Mammary microvascular endothelial cell (primary cell): ENCODE measurements around the gene CD36.

GRCh38 chr7:77542619-77543131 is 5.6 kb downstream of the PTPN12 start:
- RAMPAGE, long total RNA, result no peak

DNA sequence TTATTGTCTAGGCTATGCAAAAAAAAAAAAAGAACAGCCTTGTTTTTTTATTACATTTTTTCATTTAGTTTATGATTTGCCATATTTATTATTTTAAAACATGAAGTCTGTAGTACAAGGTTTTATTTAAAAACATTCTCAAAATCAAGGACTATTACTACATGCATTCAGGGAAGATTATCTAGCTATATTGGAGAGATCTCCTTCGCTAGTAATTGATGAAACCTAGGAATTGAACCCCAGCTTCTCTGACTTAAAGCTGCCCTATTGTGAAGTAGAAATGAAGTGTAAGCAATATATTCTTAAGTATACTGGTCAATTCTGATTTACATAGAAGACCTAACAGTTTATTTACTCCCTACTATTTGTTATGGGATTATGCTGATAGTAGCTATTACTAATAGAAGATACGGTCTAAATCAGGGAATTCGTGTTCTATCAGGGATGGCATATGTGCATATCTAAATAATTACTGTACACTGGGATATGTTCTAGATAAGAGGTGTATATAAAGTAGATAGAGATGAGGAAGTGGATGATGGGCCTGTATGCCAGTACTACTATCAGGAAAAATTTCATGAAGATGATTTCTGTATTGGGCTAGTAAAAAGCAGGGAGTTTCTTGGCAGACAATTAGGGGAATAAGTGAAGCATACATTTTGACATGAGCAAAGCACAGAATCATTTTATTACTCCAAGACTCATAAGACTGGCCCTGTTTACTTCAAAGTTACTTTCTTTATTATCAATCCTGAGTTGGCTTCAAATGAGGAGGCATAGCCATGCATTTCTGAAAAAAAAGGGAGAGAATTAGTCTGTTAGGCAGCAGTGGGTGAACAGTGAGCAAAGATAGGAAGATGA is 26.1 kb downstream of the PTPN12 start:
- RAMPAGE, long total RNA, result no peak

GRCh38 chr7:77569578-77570278 is 32.6 kb downstream of the PTPN12 start:
- RAMPAGE, long total RNA, result no peak

- RAMPAGE, long total RNA, result no peak
Observed at GRCh38 chr7:77653592-77654125, 42.6 kb upstream of the RSBN1L start.

DNA sequence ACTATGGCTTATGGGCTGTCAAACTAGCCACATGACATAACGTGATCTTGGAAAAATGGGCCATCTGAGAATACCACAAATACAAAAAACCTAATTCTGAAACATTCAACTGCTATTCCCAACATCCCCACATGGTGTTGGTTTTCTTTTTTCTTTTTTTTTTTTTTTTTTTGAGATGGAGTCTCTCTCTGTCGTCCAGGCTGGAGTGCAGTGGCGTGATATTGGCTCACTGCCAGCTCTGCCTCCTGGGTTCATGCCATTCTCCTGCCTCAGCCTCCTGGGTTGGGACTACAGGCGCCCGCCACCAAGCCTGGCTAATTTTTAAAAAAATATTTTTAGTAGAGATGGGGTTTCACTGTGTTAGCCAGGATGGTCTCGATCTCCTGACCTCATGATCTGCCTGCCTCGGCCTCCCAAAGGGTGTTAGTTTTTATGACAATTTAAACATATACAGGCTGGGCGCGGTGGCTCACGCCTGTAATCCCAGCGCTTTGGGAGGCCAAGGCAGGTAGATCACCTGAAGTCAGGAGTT is 17.3 kb upstream of the RSBN1L start:
- RAMPAGE, long total RNA, result no peak

DNA sequence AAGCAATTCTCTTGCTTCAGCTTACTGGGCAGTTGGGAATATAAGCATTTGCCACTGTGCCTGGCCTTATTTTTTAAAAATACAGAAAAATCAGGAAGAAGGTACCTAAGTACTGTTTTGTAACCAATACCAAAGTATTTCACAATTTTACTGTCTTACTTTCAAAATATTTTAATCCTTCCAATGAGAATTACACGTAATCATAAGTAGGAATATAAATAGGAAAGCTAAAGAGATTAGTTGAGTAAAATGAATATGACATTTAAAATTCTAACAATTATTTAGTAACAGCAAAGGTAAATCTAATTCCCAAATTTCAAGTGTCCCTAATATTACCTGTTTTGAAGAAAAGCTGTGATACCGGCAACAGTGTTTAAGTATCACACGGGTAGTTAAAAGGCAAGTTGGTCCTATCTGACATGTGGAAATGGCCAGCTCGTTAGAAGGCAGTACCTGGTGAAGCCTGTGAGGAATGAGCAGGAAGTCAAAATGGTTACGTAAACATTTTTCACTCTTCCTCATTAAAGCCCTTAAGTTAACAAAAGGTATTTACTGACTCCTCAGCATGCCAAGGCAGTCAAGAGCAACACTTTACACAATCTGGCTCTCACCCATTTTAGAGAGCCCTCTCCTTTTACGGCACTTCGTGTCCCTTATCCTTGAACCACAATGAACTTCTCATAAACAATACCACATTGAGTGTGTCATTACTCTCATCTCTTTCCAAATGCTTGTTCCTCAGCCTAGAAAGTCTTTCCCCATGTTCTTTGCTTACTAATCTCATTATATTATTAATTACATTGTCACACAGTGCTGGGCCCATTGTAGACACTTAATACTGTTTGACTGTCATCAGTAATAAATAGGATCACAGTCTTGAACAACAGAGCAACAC is 11.1 kb upstream of the RSBN1L start:
- RAMPAGE, long total RNA, result no peak

GRCh38 chr7:77697401-77697869 is 1.2 kb downstream of the RSBN1L start:
- RAMPAGE, long total RNA, result no peak

DNA sequence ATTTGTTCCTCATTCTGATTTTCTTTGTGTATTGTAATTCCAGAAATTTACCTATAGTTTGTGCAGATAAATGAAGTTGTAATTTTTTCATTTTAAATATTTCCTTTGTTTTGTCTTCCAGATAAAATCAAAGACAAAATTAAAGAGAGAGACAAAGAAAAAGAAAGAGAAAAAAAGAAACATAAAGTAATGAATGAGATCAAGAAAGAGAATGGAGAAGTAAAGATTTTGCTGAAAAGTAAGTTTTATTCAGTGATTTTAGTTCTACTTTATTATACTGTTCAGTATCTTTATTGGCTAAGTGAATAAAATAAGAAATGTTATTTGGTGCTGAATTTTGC is 40.0 kb downstream of the RSBN1L start:
- RAMPAGE, long total RNA, result no peak

DNA sequence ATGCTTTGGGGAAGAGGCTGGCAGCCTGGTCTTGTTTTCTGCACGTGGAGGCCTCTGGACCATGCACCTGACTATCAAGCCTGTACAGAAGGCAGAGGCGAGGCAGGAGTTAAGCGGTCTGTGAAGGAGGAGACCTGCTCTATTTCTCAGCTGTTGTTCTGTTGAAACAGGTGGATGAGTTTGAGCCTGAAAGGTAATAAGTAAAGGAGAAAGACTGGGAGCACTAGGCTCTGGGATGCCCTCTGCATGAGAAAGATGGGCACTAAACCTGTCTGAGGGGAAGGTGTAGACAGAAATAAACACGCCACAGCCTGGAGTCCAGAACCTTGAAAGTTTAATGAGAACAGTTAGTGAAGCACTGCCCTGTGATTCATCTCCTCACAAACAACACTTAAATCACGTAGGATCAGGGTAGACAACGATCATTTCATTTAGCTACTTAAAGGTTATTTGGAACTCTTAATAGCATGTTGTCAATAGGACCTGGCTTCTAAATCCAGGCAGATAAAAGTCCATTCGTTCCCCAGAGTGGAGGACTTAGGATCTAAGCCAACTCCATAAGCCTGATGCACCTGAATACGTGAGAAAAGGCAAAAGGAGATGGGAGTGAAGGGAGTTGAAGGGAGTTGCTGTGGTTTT is 193.4 kb upstream of the TMEM60 start:
- RAMPAGE, long total RNA, result no peak

- RAMPAGE, long total RNA, result no peak
Observed at GRCh38 chr7:78770915-78771633, 682.4 kb downstream of the MAGI2 start.

DNA sequence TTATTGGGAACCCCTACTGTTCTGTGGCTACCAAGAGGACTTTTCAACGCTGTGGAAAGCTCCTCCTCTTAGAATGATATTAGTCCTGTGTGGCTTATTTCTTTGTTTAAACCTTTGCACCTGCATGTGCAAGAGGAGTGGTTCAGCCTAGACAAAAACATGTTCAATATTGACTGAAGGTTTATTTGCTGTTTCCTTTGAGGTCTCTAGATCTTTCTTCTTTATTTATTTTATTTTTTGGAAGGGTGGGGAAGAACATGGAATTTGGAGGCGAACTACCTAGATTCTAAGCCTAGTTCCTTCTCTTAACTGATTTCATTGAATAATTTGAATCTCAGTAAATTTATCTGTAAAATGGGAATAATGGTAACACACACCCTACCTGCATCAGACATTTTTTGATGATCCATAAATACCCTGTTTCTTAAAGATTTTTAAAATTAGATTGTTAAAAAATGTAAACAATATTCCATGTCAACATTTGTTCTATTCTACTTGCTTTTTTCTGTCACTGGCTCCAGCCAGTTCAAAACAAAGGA is 118.0 kb downstream of the GNAT3 start:
- RAMPAGE, long total RNA, result no peak

DNA sequence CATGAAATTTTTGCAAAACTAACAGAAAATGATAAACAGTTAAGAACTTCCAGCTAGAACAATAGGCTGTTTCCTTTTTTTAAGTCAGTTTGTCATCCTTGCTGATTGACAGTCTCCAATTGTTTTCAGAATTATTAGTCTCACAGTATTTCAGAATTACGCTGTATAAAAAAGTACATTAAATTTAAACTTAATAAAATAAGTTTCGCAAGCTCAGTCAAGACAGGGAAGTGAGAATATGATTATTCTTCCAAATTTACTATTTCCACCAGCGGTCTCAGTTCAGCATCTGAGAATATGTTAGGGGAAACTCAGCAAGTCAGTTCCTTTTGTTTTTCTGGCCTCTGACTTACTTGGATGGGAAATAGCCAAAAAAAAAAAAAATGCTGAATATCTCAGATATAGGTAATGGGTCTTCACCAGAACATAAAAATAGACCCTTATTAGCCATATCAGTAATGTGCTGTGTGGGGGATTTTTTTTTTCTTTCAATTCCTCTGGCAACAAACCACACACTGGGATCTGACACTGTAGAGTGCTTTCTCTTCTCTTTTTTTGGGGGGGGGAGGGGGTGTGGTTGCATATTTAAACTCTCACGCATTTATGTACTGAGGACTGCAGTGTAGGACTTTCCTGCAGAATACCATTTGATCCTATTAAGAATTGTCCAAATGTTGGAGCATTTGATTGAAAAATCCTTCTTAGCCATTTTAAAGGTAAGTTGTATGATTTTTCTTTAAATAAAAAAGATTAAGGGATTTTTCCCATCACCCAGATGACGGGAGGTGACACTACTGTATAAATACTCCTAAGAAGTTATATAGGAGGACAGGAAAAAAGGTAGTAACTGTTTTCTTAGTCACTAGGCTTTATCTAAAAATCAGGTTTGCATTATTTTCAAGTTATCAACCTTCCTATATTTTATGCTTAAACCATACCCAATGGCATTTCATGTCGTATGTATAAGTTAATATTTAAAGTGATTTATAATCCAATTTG is at the start of gene CD36:
Gene CD36, plus strand, starts transcription at position 612 of the 999 bp plus-strand sequence.
- RAMPAGE, long total RNA, result no peak

DNA sequence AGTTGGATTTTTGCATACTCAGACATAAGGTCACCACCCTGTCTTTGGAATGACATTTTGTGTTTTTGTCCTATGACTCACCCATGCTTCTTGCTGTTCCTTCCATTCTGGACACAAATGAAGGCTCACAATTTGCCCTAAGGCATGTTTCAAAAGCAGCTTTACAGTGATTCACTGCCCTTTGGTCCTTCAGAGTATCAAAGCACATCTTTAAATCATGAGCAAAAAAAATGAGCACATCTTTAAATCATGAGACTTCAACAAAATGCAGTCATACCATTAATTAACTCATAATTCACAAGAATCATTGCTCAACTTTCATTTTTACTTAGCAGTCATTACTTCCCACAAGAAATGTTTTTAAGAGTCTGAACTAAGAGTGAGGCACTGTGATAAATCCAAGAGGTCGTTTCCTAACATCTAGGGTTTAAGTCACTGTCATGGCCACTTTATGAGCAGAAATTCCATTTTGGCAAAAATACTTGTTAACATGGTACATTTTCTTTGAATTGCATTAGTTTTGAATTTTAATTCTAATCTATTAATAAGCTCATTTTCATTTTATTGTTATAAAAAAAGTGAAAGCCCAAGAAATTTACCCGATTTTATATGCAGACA is 35.2 kb downstream of the SEMA3C start:
- RAMPAGE, long total RNA, result no peak

GRCh38 chr7:80921147-80921651 is 2.3 kb upstream of the SEMA3C start:
- RAMPAGE, long total RNA, result no peak

DNA sequence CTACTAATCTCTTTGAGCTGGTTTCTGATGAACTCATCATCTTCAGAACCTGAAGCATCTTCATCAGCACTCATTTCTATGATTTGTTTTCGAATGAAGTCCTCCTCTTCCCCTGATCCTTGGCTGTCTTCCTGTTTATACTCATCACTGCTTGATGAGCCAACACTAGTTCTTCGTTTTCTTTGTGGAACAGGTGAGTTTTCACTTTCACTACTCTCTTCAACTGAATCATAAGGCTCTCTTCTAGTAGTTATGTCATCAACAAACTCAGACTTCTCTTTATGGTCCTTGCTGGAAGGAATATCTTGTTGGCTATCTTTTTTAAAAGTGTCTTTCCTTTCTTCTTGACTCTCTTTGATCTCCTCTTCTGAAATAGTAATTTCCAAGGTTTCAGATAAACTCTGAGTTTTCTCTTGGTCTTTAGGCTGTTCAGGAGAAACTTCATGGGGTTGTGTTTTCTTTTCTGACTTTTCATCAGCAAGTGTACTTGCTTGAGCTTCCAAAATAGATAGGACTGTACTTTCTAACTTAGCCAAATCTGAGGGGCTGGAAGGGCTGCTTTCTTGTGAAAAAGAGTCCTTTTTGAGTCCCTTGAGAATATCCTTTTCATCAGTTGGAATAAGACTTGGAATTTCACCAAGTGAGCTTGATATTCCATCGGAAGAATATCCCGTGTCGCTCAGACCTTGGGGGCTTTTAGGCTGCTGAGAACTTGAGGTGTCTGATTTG is 206.3 kb downstream of the PCLO start:
- RAMPAGE, long total RNA, result no peak

GRCh38 chr7:84055478-84055910 is 139.1 kb downstream of the SEMA3A start:
- RAMPAGE, long total RNA, result no peak

GRCh38 chr7:84944748-84944995 is 242.2 kb downstream of the SEMA3D start:
- RAMPAGE, long total RNA, result no peak

GRCh38 chr7:85529052-85529628 is 342.3 kb upstream of the SEMA3D start:
- RAMPAGE, long total RNA, result no peak

- RAMPAGE, long total RNA, result no peak
Observed at GRCh38 chr7:87004262-87005049, 55.0 kb downstream of the ELAPOR2 start.

GRCh38 chr7:87153369-87153753 is 1.1 kb downstream of the DMTF1 start:
- RAMPAGE, long total RNA, result no peak